GM23248 (cell line): ENCODE measurements around the genes IRF5 and MEST.

GRCh38 chr7:128937580-128938384 is at the start of gene IRF5:
Gene IRF5 (plus strand): TSS chr7:128937927.
- RAMPAGE, long total RNA, result no peak

GRCh38 chr7:129167869-129168933 is 20.2 kb upstream of the SMO start:
- RAMPAGE, long total RNA, result no peak

- RAMPAGE, long total RNA, result no peak
Observed at GRCh38 chr7:129203204-129203830, 14.9 kb downstream of the SMO start.

GRCh38 chr7:129605337-129606323 is 5.9 kb upstream of the NRF1 start:
- RAMPAGE, long total RNA, result no peak

DNA sequence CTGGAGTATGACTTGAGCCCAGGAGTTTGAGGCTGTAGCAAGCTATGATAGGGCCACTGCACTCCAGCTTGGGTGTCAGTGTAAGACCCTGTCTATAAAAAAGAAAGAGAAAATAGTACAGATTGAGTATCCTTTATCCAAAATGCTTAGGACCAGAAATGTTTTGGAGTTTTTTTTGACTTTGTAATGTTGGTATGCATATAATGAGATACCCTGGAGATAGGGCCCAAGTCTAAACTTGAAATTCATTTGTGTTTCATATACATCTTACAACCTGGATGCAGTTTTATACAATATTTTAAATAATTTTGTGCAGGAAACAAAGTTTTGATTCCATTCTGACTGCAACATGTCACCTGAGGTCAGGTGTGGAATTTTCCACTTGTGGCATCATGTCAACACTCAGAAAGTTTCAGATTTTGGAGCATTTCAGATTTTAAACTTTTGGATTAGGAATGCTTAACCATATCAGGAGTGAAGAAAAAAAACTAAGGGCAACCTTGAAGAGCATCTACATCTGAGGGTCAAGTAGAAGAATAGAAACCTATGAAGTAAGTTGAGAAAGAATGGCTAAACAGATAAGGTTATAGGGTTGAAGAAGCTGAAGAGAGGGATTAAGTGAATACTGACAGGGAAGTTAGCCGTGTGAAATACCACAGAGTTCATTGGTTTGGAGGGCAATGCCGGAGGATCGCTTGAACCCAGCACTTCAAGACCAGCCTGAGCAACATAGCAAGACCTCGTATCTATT is 7.3 kb downstream of the NRF1 start:
- RAMPAGE, long total RNA, result no peak

- RAMPAGE, long total RNA, result no peak
Observed at GRCh38 chr7:129640275-129640607, 28.7 kb downstream of the NRF1 start.

GRCh38 chr7:129775493-129776044 is 164.0 kb downstream of the NRF1 start:
- RAMPAGE, long total RNA, result no peak

DNA sequence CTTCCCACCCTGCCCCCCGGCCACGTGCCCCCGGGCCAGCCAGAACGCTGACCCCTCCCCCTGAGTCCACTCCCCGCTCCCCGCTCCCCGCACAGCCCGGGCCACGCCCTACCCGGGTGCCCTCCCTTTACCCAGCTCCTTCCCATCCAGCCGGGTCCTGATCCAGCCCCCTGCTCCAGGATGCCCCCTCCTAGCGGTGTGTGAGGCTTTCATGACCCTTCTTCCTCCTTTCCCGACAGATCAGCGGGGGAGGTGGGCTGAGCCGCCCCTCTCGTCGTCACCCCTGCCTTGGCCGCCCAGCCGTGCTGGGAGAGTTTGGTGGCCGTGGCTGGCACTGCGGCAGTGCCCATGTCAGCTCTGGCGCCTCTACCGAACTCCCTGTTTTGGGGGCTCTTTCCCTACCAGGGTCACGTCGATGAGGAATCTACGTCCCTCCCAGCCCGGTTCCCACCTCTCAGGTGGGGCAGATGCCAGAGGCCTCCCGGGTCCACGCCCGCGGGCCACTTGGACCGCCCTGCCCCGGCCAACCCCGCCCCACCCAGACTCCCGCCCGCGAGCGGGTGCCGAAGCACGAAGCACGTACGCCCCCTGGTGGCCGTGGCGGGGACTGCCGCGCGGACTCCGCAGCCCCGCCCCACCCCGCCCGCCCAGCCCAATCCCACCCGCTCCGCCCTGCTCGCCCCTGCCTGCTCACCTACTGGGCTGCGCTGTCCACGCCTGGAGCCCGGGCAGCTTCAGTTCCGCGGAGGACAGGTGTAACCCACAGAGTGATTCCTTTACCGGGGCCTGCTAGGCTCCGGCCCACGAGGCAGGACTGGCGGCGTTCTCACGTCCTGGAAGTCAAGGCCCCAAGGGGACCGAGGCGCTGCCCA is 127.2 kb downstream of the UBE2H start:
- RAMPAGE, long total RNA, result no peak

- RAMPAGE, long total RNA, result no peak
Observed at GRCh38 chr7:129853281-129853982, 99.3 kb downstream of the UBE2H start.

DNA sequence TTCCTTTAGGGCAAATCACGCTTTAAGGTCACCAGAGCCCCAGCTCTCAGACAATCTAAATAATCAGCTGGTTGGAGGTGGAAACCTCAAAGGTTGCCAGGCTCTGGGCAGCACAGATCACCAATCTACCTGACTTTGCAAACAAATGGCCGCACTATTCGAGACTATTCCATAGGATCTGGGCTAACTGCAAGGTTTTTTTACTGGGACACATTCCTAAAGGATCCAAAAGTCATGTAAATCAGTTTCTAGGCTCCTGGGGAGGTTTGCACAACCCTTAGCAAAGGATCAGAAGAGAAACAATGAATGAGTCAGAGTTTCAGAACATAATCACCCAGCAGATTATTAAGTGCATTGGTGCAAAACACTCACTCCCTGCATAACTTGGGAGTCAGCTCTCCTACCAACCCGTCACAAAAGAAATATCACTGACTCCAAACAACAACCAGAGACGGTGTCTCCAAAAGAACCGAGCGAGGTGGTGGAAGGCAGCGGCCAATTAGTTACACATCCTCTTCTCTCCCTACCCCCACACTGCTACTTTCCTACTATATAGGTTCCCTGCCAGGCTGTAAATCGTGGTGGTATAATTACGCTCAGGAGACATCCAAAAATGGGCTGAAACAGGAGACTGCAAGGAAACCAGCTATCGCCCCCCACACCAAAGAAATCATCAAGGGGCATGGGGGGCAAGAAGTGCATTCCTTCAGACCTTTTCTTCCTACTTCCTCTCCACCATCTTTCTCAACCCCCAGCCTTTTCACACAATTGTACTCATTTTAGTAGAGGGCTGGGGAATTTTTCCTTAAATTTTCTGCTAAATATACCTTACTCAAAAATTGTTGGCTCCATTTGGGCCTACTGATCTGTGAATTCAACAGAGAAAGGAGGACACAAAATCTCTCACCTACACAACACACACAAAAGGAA is 3.3 kb downstream of the UBE2H start:
- RAMPAGE, long total RNA, result no peak

- RAMPAGE, long total RNA, result no peak
Observed at GRCh38 chr7:130022076-130022496, 29.1 kb downstream of the ZC3HC1 start.

GRCh38 chr7:130071047-130071880 is 930 bp downstream of the KLHDC10 start:
- RAMPAGE, long total RNA, result no peak

DNA sequence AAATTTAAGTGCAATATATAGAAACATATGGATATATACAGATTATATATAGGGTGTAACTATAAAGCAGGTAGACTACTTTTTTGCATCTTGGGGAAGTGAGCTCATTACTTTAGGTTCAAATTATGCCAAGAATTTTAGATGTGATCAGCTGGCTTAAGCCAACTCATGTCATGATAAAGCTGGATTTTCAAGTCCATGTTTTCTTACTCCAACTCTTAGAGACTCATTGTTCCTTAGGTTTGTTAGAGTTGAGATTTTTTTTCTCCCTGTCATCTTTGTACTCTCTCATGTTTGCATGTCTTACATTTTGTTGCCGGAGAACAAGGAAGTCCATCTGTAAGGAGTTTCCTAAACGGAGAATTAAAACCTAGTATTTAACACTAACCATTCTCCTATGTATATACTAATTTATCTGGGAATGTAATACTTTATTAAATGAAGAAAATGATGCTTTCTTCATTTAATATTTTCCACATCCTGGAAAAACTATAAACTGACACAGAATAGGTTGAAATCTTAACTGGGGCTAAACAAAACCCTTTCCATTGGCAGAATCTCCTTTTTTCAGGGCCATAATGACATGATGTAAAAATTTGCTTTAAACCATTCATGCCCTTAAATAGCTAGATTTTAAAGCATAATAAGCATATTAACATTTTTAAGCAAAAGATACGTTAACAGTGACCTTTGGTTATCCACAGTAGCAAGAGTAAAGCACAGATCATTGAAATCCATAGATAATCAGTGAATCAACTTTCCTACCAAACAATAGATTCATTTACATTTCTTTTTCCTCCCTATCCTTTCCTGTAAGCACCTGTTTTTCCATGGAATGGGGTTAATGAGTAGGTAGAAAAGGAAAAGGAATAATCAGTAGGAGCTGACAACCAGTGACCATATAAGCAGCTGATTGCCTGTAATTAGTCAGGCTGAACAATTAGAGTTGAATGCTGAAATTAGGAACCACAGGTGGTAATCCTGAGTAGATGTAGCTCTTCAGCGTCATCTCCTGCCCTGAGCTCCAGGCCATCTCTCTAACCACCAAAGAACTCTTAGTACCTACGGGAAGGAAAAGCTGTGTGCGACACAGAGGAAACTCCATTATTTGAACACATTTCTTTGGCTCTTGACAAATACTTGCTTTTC is 63.4 kb downstream of the KLHDC10 start:
- RAMPAGE, long total RNA, result no peak

- RAMPAGE, long total RNA, result no peak
Observed at GRCh38 chr7:130273040-130273898, 6.6 kb downstream of the CPA2 start.

DNA sequence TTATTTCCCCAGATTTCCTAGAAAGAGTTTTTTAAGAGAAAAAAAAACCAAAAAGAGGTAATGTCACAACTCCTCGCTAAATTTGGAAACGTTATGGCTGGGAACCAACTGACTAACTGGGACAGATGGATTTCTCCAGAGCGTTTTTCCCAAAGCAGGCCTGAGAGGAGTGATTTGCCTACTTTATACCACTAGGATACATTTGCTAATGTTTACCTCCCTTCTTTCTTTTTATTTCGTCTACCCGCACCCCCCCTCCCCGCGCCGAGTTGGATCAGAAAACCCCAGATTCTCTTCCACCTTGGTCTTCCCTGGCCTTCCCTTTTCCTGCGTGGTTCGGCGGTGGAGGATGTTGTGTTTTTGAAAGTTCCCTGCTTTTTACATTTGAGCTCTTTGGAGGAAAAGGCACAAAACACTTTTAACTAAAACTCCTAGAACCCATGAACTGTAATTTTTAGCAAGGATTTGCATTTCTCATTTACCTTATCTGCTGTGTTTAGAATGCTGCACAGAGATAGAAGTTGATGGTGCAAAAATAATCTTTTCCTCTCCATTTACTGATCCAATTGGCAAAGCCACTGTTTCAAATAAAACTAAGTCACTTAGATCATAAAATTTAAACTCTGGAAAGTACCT is 7.4 kb downstream of the CPA2 start:
- RAMPAGE, long total RNA, result no peak

DNA sequence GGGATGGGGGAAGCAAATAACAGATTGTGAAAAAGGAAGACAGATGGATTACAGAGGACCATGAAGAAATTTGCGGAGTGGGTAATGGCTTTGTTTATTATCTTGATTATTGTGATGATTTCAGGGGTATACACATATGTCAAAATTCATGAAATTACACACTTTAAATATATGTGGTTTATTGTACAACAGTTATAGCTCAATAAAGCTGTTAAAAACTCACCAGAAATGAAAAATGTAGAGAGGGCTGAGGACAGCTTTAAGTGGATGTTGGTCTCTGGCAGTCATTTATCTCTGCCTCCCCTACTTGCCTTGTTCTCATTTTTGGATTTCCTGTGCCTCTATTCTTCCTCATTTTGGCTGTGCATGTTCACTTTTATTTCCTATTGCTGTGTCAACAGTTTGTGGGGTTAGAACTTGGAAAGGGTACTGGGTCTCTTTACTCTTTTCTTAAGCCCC is 18.7 kb upstream of the MEST start:
- RAMPAGE, long total RNA, result no peak

DNA sequence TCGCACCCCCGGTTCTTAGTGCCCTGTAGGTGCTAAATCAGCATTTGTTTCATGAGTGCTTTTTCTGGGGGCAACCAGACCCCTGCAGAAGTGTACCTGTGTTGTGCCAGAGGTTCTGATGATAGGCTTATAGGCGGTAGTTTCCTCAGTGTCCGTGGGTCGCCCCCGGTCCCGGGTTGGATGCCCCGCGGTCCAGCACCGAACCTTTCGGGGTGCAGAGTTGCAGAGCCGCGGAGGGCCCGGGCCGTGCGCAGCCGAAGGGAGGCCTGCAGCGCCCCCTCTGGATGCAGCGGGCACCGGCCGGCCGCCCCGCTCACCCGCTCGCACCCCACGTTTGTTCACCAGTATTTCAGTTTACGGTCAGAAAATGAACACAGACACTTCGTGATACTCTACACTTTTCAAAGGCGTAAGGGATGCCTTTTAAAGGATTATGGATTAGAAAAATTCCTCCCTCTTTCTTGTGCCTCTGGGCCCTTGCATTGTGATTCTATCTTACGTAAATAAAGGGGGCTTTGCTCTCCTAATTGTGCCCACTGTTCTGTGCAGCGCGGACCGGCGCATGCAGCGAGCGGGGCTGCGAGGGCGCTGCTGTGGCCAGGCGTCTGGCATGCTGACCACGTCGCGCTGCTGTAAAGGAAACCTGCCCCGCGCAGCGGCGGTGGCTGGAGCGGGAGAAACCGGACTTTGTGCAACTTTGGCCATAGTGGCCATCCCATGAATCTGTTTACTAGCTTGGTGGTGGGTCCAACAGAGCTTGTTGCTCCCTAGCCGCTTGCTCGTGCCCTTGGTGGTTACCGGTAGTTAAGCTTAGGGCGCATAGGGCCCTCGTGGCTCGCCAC is 918 bp upstream of the MEST start:
- RAMPAGE, long total RNA, result no peak

GRCh38 chr7:130491588-130492825 is at the start of gene MEST:
Gene MEST (plus strand): TSS chr7:130492085.
- RAMPAGE, long total RNA, result no peak

DNA sequence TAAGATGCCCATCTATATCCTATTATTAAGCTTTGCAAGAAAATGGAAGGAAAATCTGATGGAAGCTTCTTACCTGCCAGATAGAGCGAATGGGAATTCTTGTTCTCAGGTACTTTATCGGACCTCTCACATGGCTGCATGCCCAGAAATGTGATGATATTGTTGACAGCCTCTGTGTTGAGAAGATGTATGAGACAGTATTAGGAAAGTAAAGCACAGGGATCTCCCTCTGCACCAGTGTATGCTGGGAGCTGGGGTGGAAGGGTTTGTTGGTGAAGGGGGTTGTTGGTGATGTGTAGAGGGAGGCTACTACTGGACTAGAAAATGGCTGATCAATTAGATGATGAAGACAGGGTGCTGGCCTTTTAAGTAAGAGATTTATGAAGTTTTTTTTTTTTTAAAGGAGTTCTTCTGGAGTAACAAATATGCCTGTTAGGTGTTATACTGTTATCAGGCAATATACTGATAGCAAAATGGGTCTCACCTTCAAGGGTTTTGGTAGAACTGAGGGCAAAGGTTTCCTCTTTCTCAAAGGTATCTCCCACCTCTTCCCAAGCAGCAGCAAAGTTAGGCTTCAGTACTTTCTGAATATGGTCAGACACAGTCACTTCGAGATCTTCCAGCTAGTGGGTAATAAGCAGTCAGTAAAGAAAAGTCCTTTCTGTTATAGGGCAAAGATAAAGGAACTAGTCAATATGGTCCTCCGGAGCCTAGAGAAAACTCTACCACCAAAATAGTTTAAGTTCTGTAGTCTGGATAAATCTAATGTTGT is 15.5 kb downstream of the MEST start:
- RAMPAGE, long total RNA, result no peak

DNA sequence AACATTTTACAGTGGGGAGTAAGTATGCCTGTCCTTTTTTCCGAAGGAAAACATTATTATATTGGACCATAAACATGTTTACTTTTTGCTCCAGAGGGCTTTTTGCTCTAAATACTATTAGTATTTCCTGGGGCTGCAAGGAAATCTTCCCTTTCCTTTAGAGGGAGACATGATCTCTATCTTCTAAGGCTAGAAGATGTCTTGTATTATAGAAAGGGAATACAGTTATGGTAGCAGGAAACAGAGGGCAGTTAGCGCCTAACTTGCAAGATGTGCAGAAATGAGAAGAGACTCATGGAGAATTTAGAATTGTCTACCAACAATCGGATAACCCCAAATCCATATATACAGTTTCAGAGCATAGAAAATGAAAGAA is 64.2 kb downstream of the MEST start:
- RAMPAGE, long total RNA, result no peak